GM23248 (cell line): ENCODE data around the genes KANK2 and EPOR.

- RAMPAGE, long total RNA, result no peak
Measured at GRCh38 chr19:10431710-10432693, 11.7 kb downstream of the PDE4A start.

GRCh38 chr19:10517825-10518889, 910 bp upstream of the S1PR5 start:
- RAMPAGE, long total RNA, result no peak

GRCh38 chr19:10625869-10626193, 478 bp downstream of the SLC44A2 start:
- RAMPAGE, long total RNA, result no peak

DNA sequence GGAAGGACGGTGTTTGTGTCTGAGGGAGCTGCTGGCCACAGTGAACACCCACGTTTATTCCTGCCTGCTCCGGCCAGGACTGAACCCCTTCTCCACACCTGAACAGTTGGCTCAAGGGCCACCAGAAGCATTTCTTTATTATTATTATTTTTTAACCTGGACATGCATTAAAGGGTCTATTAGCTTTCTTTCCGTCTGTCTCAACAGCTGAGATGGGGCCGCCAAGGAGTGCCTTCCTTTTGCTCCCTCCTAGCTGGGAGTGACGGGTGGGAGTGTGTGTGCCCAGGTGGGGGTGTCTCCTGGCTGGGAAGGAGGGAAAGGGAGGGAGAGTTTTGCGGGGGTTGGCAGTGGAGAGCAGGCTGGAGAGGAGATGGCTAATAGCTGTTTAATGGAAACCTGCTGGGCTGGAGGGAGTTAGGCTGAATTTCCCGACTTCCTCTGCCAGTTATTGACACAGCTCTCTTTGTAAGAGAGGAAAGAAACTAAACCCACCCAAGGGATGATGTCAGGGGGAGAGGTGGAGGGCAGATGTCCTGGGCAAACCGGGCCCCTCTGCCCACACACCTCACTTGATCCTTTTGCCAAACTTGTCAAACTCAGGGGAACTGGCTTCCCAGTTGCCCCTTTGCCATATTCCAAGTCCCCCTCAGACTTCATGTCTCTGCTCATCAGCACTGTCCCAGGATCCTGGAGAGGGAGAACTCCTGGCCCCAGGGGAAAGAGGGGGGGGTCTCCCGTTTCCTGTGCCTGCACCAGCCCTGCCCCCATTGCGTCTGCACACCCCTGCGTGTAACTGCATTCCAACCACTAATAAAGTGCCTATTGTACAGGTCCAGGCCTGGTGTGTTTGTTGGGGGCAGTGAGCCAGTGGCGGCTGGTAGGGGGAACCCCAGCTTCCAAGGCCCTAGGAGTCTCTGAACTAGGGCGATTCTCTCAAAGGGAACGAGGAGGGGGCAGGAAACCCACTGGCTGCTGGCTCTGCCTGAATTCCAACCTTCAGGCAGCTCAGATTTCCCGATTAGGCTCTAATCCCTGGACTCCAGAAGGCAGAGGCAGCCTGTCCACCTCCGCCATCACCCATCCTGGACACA, 10.1 kb upstream of the ILF3 start:
- RAMPAGE, long total RNA, result no peak

- RAMPAGE, long total RNA, result no peak
Measured at GRCh38 chr19:10652586-10652796, 1.7 kb upstream of the ILF3 start.

DNA sequence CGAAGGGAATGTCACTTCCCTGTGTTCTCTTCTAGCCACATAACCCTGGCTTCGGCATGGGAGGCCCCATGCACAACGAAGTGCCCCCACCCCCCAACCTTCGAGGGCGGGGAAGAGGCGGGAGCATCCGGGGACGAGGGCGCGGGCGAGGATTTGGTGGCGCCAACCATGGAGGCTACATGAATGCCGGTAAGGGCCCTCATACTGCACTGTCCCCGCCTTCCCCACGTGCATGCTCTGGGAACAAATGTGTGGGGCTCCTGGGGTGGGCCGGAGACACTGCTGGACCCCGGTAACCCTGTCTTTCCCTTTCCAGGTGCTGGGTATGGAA, 17.7 kb upstream of the QTRT1 start:
- RAMPAGE, long total RNA, result no peak

DNA sequence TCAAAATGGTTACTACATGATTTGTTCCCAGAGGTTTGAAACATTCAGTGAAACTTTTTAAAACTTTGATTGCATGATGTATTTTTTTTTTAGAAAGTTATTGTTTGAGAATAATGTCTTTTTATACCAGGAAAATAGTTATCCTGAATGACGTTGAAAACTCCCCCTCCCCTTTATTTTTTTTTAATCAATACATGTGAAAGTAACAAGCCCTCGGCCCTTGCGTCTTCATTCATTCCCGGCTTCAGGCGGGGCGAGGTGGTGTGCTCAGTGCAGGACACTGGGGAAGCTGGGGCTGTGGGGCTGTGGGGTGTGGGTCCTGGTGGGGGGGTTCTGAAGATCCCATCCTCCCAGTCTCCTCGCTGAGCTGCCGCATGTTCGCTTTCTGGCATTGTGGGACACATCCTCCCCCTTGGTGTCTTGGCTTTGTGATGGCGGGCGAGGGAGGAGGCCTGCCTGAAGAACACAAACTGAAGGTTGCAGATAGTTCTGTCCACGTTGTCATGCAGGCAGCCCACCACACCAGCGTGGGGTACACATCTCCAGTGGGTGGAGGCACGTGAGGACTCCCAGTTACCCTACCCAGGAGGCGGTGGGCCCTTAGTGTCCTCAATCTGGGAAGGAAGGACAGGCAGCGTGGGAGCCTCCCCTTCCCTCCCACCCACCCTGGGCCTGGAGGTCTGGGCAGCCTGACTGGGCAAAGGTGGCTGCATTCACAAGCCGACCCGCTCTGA, 15.5 kb upstream of the QTRT1 start:
- RAMPAGE, long total RNA, result no peak

GRCh38 chr19:10761544-10762219, 43.8 kb downstream of the DNM2 start:
- RAMPAGE, long total RNA, result no peak

DNA sequence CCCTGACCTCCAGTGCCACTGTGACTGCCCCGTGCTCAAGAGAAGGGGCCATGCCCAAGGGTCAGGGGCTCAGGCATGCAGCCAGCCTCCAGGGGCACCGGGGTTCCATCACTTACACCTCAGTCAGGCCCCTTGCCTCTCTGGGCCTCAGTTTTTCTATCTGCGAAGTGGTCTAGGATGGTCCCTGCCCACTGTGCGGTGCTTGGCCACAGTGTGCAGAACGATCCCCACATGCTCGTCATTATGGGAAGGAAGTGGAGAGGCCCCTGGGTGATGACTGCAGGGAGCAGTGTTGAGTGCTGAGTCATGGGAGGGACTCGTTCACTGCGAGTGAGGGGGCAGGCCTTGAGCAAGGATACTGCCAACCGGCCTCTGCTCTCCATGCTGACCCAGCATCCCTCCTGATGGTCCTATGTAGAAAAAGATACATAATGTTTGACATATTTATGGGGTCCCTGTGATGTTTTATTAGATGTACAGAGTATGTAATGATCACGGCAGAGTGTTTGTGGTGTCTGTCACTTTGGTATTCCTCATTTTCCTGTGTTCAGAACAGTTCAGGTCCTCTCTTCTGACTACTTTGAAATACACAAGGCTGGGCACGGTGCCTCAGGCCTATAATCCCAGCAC, 22.9 kb downstream of the TMED1 start:
- RAMPAGE, long total RNA, result no peak

DNA sequence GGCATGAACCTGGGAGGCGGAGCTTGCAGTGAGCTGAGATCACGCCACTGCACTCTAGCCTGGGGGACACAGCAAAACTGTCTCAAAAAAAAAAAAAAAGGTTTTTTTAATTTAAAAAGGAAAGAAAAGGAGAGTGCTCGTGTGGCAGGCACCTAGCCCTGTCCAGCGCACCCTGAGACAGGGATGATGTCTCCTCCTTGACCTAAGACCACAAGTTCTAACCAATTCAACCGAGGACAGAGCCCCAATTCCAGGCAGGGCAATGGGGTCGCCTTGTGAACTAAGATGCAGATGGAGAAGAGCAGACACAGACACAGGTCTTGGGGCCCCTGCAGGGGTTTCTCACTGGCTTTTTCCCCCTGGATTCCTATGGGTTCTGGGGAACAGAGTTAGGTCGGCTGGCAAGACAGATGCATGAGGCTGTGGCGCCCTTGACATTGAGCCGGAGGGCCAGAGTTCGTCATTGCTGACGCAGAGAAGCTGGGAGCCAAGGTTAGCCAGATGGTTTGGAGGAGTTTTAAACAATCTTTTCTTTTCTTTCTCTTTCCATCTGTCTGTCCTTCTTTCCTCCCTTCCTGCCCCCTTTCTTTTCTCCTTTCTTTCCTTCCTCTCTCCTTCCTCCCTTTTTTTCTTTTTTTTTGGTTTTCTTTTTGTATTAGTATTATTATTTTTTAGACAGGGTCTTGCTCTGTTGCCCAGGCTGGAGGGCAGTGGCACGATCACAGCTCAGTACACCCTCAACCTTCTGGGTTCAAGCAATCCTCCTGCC, 13.4 kb upstream of the LDLR start:
- RAMPAGE, long total RNA, result no peak

GRCh38 chr19:11197414-11198266, at the start of gene KANK2:
Gene KANK2, minus strand, starts transcription at chr19:11197545.
- RAMPAGE, long total RNA, result start-site peak on the minus strand at chr19:11197519-11197553, 229 and 64 reads in 2 replicates

- RAMPAGE, long total RNA, result no peak
Measured at GRCh38 chr19:11198750-11199554, 1.6 kb upstream of the KANK2 start.

DNA sequence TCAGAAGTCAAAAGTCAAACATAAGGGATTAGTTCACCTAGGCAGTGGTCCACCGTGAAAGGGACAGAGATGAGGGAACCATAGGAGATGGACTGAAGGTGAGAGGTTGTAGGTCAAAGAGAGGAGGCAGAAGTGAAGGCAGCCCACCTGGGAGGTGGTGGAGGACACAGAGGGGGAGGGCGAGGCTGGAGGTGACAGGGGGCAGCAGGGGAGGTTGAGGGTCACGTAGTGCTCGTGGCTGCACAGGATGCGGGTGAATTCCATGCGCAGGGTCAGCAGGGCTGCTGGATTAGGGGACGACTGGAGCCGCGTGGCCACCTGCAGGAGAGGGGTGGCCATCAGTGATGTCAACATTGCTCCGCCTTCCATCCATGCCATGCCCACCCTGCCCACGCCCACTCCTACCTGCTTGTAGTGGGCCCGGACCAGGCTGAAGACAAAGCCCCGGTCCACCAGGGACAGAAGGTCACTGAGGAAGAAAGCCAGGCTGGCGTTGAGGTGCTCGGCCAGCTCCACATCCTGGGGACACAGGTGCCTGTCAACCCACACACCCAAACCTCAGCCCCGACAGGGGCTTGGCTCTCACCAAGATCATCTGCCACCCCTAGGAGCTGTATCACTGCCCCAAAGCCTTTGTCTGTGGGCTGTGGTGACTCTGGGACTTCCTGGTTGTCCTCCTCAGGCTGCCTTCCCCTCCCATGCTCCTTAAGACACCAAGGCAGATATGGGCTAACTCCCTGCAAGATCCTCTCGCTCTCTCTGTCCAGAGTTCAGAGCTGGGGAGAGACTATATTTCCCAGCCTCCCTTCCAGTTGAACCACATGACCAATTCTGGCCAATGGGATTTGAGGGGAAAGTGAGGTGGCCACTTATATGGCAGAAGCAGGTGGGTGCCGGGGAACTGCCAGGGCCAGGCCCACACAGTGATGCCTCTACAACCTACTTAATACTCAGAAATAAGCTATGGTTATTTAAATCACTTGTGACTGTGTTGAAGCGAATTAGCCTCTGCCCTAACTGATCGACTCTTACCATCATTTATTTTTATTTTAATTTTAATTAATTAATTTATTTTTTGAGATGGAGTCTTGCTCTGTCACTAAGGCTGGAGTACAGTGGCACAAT, 16.5 kb upstream of the ANGPTL8 start:
- RAMPAGE, long total RNA, result no peak

- RAMPAGE, long total RNA, result no peak
Measured at GRCh38 chr19:11293568-11294212, 2.3 kb upstream of the TSPAN16 start.

- RAMPAGE, long total RNA, result no peak
Measured at GRCh38 chr19:11384166-11384651, at the start of gene EPOR. Gene EPOR, minus strand, starts transcription at chr19:11384314.

DNA sequence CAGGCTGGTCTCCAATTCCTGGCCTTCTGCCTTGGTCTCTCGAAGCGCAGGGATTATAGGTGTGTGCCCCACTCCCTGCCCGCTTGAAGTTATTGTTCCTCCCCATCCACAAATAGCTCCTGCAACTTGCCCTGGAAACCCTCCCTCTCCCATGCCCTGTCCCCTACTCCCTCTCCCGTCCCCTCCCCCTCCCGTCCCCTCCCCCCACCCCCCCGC, 1.2 kb downstream of the RGL3 start:
- RAMPAGE, long total RNA, result no peak

- RAMPAGE, long total RNA, result no peak
Measured at GRCh38 chr19:11422024-11423140, 3.3 kb upstream of the RGL3 start.

- RAMPAGE, long total RNA, result no peak
Measured at GRCh38 chr19:11440960-11441472, 5.6 kb downstream of the PRKCSH start.

- RAMPAGE, long total RNA, result no peak
Measured at GRCh38 chr19:11539469-11540452, 1.1 kb downstream of the CNN1 start.

GRCh38 chr19:11549606-11550447, 9.2 kb downstream of the ELOF1 start:
- RAMPAGE, long total RNA, result no peak